Epithelial cell of alveolus of lung (primary cell): ENCODE measurements around the genes OR6Q1, OR10W1, LPXN and STX3.

DNA sequence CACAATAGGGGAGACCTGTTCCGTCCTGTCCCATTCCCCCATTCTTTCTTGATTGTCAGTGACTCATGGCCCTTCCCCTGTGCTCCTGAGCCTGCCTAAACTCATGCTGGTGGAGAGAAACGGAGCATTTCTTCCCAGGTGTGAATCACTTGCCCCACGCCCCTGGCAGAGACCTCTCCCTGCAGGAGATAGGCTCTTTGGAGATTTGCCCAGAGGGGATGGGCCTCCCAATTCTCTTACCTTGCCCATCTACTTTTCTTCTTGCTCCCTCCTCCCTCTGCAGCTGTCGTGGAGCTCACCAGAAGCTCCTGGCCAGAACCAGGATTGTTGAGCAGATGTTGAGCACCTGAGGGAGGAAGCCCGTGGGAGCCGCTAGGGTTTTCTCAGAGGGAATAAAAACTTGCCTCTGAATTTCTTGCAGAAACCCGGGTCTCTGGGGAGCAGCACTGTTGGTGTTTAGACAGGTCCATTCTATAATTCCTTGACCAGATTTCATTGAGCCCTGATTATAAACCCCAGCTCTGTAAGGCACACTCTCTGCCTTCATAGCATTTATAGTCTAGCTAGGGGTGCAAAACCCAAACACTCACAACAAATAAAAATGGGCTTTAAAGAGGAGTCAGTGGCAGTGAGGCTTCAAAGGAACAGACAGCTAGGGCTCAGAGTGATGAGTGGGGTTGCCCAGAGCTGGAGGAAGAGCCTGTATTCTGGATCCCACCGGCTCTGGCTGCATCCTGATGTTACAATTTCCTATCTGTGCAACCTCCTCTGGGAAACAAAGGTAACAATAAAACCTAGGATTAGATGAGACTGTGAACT lies 121.7 kb upstream of the OR9Q1 start:
- RAMPAGE, long total RNA, result no peak
- RRBS, result no CpG with 5 or more reads among the region's 8 CpGs

GRCh38 chr11:58002812-58003417 lies 20.8 kb upstream of the OR9Q1 start:
- RAMPAGE, long total RNA, result no peak
- RRBS, result no CpG with 5 or more reads among the region's 4 CpGs

GRCh38 chr11:58024100-58024663 lies 501 bp downstream of the OR9Q1 start:
- RAMPAGE, long total RNA, result no peak
- RRBS, result no CpG with 5 or more reads among the region's 12 CpGs

DNA sequence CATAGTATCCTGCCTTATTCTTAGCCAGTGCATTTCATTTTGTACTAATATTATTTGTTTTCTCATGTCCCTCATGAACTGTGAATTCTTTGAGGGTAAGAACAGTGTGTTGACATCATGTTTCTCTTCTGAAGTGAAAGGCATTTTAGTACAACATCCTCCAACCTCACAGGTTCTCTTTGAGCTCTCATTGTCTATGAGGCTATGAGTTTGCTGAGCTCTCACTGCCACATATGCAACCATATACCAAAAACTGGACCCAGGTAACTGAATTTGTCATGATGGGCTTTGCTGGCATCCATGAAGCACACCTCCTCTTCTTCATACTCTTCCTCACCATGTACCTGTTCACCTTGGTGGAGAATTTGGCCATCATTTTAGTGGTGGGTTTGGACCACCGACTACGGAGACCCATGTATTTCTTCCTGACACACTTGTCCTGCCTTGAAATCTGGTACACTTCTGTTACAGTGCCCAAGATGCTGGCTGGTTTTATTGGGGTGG lies at the start of gene OR6Q1:
TSS of gene OR6Q1 (plus strand) at position 234 of the 504 bp plus-strand sequence.
- RAMPAGE, long total RNA, result no peak
- RRBS, result no CpG with 5 or more reads among the region's 2 CpGs

GRCh38 chr11:58165573-58165826 lies 23.4 kb upstream of the OR9Q2 start:
- RAMPAGE, long total RNA, result no peak
- RRBS, result no CpG with 5 or more reads among the region's 3 CpGs

GRCh38 chr11:58268016-58268664 lies at the start of gene OR10W1:
OR10W1 (minus strand) TSS chr11:58268260.
- RAMPAGE, long total RNA, result no peak
- RRBS, result no CpG with 5 or more reads among the region's 3 CpGs

- RAMPAGE, long total RNA, result no peak
- RRBS, result no CpG with 5 or more reads among the region's 9 CpGs
Observed at GRCh38 chr11:58575207-58576388, at the start of gene LPXN. LPXN (minus strand) TSS chr11:58575856.

GRCh38 chr11:58770913-58771581 lies 39.3 kb upstream of the GLYAT start:
- RAMPAGE, long total RNA, result no peak
- RRBS, result no CpG with 5 or more reads among the region's 9 CpGs

DNA sequence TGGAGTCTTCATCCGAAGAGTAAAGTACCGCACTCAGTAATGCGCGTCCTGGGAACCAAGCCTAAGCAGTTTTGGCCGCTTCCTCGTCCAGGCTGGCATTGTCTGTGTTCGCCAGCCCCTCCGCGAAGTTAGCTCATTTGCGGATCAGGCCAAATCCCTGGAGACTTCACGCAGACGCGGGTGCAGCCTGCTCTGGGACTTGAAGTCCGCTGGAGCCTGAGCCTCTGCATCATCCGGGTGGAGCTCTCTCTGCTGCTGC lies 23.6 kb upstream of the GLYATL1B start:
- RAMPAGE, long total RNA, result no peak
- RRBS, result no CpG with 5 or more reads among the region's 15 CpGs

DNA sequence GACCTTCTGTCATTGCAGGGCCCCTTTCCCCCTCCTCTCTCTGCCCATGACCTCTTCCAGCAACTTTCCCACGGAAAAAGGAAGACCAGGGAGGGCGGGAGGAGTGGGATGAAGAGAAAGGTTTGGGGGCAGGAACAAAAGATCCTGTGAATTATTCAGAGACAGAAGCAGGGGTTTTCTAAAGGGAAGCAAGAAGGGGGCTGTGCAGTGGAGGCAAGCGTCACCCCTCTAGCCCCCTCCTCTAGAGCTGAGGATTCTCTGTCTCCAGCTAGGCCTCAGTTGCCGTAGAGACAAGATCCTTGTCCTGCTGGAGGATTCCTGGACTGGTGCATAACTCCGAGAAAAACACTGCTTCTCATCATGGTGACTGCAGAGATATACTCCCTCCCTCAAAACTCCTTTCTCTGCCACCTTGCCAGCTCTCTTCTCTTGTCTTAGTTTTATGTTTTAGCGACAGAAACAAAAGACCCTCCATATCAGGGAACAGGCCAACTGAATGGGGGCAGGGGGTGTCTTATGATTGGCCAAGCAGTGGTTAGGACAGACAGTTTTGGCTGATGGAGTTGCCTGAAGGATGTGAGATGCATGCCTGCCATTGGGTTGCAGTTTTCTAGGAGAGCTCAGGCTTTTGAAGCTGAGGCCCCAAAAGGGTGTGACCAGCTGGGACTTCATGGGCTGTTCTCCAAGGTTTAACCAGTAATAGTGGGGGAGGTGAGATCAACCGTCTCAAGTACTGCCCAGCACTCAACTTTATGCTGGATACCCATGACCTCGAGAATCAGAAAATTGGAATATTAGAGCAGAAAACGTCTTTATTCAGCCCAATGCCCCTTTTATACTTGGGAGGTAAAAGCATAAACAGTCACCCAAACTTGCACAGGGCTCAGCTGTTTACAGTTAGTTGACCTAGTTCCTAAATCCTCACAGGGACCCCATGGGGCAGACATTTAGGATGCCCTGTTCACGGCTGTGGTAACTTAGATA lies 13.3 kb downstream of the DTX4 start:
- RAMPAGE, long total RNA, result no peak
- RRBS, result no CpG with 5 or more reads among the region's 10 CpGs

GRCh38 chr11:59216547-59217128 lies 3.9 kb upstream of the MPEG1 start:
- RAMPAGE, long total RNA, result no peak
- RRBS, result no CpG with 5 or more reads among the region's 7 CpGs

- RAMPAGE, long total RNA, result no peak
- RRBS, result no CpG with 5 or more reads among the region's 2 CpGs
Observed at GRCh38 chr11:59218754-59219470, 6.2 kb upstream of the MPEG1 start.

DNA sequence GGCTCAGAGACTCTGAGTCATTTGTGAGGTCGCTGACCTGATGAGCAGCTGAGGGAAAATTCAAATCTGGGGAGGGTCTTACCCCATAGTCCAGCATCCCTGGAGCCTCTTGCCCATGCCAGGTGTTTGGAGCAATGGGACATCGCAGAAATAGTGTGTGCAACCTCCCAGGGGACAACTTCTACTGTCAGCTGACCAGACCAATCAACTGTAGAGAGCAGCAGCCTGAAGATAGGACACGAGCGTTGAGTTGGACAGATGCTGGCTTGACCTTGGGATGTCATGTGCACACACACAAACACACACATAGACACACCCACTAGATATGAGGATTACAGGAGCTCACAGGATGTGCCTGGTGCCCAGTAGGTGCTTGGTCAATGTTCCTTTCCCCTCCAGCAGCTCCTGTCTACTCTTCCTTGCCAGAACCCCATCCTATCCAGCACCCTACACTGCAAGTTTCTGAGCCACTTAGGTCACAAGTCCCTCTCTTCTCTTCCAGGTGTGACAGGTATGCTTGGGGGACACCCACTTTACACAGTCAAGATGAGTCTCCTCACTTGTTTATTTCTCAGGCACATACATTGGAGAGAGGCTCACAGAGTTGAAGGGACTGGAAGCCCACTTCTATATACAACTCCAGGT lies 59.2 kb upstream of the MPEG1 start:
- RAMPAGE, long total RNA, result no peak
- RRBS, result no CpG with 5 or more reads among the region's 4 CpGs

DNA sequence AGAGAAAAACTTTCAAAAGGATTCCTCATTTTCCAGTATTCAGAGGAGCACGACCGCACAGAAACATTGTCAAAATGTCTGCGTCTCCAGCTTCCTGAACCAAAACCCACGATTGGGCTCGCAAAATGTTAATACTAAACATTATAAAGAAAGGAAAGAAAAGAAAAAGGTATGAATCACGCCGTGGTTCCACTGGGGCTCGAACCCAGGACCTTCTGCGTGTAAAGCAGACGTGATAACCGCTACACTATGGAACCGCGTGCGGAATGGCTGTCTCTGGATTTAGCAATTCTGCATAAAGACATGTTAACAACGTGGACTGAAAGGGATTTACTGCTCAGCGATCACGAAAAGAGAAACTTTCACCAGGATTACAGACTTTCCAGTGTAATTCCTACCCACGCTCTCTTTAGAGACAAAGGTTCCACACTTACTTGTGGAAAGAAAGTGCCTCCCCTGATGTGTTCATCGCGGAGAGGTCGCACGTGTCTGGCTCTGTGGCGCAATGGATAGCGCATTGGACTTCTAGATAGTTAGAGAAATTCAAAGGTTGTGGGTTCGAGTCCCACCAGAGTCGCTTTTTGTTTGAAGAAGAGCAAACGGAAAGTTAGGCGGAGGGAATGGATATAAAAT lies 39.6 kb downstream of the OR4D9 start:
- RAMPAGE, long total RNA, result no peak
- RRBS, result no CpG with 5 or more reads among the region's 28 CpGs

GRCh38 chr11:59557964-59558218 lies 46.6 kb downstream of the OR4D9 start:
- RAMPAGE, long total RNA, result no peak
- RRBS, result no CpG with 5 or more reads among the region's 5 CpGs

DNA sequence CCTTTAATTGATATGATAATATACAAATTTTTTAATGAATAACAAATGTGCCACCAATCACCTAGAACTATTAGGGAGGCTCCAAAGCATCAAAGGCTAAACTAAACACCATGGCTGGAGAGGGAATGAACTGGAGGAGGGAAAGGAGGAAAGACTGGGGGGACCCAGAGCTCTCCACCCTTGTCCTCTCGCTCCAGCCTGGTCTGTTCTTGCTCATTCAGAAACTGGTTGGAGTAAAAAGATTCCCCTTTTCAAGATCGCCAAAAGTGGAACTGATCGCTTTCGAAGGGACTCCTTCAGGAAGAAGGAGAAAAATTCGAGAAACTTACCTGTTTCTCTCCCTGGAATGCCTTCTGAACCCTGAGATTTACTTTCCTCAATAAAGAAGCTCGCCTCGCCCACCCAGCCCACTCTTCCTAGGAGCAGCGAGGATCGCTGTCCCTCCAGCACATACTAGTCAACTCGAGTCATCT lies 46.9 kb downstream of the OR4D9 start:
- RAMPAGE, long total RNA, result no peak
- RRBS, result no CpG with 5 or more reads among the region's 10 CpGs

DNA sequence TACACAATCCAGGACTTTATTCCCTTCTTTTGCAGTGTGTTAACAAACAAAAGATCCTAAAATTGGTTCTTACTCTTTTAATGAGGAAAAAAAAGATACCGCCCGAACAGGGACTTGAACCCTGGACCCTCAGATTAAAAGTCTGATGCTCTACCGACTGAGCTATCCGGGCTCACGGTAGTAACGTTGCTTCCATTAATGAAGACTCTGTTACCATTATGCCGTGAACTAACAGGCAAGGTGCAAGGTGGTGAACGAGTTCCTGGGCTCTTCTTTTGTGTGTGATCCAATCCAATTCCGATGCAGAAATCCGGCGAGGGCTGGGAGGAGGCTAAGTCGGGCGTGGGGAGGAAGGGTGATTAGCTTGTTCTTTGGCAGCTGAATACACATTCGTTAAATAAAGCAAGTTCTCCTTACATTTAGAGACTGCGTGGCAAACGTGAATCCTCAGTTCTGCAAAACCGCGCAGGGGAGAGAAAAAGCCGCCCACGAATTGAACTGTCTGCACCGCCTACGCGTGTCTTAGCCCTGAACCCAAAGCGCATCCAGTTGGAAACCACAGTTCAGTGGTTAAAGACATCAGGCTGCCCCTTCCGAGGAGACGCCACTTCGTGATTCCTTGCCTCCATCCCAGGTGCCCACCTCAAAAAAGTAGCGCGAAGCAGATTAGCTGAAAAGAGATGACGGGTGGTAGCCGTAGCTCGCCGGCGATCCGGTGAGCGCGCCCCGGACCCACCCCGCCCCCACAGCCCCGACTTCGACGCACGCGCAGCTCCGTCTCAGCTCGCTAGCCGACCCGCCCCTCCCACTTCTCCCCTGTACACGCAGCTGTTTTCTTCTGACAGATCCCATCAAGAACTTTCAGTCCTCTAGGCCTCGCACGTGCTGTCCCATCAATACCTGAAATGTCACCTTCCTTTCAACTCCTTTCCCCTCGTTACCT lies 49.2 kb downstream of the OR4D9 start:
- RAMPAGE, long total RNA, result start-site peak on the minus strand centred at position 724 of the sequence, 30 bp wide, 7 and 9 reads in 2 replicates
- RRBS, result no CpG with 5 or more reads among the region's 52 CpGs

- RAMPAGE, long total RNA, result no peak
- RRBS, result no CpG with 5 or more reads among the region's 24 CpGs
Observed at GRCh38 chr11:59668011-59668737, 663 bp downstream of the PATL1 start.

DNA sequence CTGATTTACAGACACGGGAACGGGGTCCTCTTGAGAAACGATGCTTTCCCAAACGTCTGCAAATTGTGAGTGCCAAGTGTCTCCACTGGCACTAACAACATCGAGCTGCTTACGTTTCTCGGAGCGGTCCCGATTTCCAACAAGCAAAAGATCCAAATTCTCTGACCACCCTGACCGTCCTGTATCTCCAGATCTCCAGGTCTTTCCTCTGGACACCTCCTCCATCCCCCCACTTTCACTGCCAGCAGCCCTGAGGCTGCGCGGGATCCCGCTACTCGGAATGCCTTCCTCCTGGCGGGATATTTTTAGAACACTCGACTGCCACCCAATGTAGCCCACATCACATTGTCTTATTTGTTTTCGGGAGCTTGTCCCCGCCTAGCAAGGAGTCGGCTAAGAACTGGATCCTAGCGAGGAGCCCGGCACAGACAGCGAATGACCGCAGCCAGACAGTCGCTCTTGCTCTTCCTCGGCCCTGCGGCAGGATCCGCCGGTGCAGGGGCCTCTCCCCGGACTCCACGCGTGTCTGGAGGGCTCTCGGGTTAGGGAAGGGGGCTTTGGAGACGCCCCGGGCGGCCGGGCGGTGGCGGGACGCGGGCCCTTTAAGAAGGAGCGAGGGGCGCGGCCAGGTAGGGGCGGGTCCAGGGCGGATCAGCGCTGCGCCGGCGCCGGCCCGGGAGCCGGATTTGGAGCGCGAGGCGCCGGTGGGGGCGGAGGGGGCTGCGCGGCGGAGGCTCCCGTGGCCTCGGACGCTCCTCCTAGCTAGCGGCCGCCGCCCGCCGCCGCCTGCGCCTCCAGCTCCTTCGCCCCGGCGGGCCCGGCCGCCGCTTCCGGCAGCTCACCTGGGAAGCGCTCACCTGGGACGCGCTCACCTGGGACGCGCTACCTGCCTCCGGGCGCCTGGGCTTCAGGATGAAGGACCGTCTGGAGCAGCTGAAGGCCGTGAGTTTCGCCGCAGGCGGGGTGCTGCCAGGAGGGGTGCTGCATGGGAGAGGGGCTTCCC lies at the start of gene STX3:
TSS of gene STX3 (plus strand) at position 683 of the 1,003 bp plus-strand sequence.
- RAMPAGE, long total RNA, result no peak
- RRBS, result 2% methylated on average over 31 of the region's 89 CpGs

DNA sequence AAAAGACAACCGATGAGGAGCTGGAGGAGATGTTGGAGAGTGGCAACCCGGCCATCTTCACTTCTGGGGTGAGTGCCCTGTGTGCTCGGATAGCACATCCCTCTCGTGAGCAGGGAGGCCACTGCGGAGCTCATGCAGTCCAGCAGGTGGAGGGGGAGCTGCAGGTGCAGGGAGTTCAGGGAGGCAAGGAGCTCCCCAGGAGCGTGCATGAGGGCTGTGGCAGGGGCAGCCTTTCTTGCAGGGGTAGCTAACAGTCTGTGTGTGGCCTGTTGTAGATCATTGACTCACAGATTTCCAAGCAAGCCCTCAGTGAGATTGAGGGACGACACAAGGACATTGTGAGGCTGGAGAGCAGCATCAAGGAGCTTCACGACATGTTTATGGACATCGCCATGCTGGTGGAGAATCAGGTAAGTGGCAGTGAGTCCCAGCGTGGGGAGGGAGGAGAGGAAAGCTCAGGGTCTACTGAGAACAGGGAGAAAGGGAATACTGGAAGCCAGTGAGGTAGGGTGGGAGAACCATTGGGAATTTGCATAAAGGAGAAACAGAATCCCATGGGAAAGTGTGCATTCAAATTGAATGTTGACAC lies 17.4 kb downstream of the MRPL16 start:
- RAMPAGE, long total RNA, result no peak
- RRBS, result no CpG with 5 or more reads among the region's 10 CpGs